HT1080 (cell line): ENCODE data around the genes CPLX1 and SLC26A1.

DNA sequence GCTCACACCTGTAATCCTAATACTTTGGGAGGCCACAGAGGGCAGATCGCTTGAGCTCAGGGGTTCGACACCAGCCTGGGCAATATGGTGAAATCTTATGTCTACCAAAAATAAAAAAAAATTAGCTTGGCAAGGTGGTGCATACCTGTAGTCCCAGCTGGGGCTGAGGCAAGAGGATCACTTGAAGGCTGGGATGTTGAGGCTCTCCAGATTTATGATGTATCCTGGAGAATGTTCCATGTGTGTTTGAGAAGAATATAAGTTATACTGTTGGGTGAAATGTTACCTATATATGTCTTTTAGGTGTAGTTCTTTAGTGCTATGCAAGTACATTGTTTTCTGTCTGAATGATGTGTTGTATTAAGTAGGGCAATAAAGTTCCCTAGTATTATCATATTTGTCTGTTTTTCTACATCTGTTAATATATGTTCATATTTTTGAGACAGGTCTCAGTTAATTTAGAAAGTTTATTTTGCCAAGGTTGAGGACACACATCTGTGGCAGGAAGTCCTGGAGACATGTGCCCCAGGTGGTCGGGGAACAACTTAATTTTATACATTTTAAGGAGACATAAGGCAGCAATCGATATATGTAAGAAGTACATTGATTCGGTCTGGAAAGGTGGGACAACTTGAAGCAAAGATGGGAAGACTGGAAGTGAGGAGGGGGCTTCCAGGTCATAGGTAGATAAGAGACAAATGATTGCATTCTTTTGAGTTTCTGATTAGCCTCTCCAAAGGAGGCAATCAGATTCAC, 21.1 kb downstream of the ZNF595 start:
RAMPAGE:
- cytosol, long total RNA = no peak
- long total RNA = no peak
- nucleus, long total RNA = no peak

DNA sequence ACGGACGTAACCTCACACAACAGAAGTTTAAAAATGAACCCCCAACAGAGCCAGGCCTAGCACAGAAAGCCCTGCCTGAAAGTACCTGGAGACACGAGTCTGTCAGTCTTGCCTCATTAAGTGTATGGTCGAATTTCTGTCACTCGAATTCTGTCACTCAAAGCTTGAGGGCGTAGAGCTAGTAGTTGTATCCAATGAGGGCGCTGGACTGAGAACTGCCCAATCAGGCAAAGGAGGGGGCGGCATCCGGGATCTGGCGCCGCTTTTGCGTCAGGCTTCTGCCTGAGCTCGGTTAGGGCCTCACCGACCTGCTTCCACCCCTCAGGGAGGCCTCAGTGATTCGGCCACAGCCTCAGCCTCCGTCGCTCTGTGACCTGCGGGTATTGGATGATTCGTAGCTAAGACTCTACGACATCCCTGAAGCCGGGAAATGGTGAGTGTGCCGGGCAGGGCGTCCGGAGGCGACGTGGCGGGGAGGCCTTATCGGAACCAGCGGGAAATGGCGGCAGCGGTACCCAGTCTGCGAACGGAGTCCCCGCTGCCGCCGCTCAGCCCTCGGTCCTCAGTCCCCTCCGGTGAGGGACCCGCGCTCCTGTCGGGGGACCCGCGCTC, 88.2 kb downstream of the ZNF718 start:
RAMPAGE:
- cytosol, long total RNA = no peak
- long total RNA = no peak
- nucleus, long total RNA = no peak

GRCh38 chr4:336661-337738, 614 bp upstream of the ZNF141 start:
RAMPAGE:
- cytosol, long total RNA = no peak
- long total RNA = no peak
- nucleus, long total RNA = no peak

RAMPAGE:
- cytosol, long total RNA = no peak
- long total RNA = no peak
- nucleus, long total RNA = no peak
These were observed 678 bp downstream of the PIGG start for GRCh38 chr4:499495-500281.

GRCh38 chr4:588281-589056, 12.4 kb upstream of the TMEM271 start:
RAMPAGE:
- cytosol, long total RNA = no peak
- long total RNA = no peak
- nucleus, long total RNA = no peak

DNA sequence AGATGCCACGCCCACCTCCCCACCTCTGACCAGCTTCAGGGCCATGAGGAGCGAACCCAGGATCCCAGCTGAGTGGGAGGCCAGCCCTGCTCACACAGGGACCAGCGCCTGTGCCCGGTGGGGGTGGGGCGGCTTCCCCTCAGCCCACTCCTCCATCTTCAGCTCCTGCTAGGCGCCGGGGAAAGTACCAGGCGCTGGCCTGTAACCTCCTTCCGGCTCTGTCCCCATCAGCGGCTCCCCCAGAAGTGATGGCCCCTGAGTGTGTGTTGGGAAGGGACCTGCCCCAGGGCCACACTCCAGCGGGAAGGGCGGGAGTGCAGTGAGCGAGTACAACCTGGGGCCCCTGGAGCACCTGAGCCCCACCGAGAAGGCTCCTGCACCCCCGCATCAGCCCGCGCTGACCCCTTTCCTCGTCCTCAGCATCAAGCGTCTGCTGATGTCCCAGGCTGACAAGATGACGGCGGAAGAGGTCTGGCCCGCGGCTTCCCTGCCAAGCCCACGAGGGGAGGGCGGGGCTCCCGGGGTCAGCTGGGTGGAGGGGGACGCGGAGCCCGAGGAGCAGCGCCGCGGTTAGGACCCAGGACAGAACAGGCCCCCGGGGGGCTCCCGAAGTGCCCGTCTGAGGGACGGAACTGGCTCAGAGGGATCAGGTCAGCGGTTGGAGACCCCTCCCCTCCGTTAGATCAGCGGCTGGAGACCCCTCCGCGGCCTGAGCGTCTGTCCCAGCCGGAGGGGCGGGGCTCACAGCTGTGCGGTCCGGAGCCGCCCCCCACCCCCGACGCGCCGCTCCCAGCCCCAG, 6.5 kb downstream of the MYL5 start:
RAMPAGE:
- cytosol, long total RNA = no peak
- long total RNA = no peak
- nucleus, long total RNA = no peak

RAMPAGE:
- cytosol, long total RNA = no peak
- long total RNA = no peak
- nucleus, long total RNA = no peak
These were observed 1.8 kb downstream of the SLC49A3 start for GRCh38 chr4:687044-687651.

DNA sequence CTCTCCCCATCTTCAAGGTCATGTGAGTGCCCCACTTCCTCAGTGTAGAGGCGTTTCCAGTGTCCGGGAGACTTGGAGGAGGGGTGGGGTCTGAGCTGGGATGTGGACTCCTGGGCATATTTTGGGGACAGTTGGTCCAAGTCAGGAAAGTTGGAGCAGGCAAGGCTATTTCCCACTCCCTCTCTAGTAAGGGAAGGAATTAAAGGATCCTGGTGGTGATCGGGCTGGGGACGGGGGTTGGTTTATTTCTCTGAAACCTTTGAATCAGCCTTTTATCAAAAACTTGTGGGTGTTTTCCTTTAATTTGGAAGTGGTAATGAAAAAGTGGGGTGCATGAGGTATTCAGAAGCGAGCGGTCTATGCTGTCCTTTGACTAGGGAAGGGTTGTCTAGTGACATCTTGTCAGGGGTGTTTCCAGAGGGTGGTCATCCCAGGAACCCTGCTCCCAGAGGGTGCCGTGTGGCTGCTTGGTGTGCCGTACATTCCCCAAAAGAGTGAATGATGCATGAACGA, 3.1 kb downstream of the PCGF3 start:
RAMPAGE:
- cytosol, long total RNA = no peak
- long total RNA = no peak
- nucleus, long total RNA = no peak

DNA sequence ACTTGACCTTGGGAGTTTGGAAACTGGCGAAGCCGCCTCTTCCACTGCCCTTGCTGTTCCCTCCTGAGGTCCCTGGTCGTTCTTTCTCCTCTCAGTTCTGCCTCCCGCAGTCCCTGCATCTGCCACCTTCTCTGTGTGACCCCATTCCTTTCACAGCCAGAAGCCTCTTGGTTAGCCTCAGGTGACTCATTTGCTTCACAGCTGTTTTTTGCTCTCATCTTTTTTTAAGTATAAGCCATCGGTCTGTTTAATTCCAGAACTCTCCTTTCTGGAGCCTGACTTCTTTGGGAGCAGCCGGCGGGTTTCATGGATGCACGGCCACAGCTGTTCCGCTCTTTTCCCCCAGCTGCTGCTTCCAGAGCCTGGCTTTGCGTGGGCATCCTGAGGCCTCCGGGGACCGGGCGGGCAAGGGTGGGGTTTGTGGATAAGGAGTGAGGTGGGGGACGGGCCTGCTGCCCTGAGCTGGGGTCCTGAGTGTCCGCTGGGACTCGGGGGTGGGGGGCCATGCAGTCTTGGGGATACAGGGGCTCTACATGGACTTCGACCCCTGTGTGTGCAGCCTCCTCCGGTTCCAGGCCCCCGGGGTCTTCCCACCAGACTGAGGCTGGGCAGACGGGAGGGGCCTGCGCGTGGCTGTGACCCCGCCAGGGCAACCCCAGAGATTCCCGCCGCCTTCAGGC, 46.7 kb downstream of the PCGF3 start:
RAMPAGE:
- cytosol, long total RNA = no peak
- long total RNA = no peak
- nucleus, long total RNA = no peak

DNA sequence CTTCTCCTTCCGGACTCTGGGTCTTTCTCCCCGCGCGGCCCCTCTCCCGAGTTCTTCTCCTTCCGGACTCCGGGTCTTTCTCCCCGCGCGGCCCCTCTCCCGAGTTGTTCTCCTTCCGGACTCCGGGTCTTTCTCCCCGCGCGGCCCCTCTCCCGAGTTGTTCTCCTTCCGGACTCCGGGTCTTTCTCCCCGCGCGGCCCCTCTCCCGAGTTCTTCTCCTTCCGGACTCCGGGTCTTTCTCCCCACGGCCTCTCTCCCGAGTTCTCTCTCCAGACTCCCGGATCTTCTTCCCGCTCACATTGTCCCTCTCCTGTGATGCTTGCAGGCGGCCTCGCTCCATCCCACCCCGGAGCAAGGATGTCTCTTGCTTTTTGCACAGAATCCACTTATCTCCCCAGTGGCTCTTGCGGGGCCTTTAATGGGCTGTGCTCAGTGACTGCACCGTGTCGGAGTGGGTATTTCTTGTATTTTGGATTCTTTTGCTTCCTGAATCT, 54.1 kb downstream of the PCGF3 start:
RAMPAGE:
- cytosol, long total RNA = no peak
- long total RNA = no peak
- nucleus, long total RNA = no peak

DNA sequence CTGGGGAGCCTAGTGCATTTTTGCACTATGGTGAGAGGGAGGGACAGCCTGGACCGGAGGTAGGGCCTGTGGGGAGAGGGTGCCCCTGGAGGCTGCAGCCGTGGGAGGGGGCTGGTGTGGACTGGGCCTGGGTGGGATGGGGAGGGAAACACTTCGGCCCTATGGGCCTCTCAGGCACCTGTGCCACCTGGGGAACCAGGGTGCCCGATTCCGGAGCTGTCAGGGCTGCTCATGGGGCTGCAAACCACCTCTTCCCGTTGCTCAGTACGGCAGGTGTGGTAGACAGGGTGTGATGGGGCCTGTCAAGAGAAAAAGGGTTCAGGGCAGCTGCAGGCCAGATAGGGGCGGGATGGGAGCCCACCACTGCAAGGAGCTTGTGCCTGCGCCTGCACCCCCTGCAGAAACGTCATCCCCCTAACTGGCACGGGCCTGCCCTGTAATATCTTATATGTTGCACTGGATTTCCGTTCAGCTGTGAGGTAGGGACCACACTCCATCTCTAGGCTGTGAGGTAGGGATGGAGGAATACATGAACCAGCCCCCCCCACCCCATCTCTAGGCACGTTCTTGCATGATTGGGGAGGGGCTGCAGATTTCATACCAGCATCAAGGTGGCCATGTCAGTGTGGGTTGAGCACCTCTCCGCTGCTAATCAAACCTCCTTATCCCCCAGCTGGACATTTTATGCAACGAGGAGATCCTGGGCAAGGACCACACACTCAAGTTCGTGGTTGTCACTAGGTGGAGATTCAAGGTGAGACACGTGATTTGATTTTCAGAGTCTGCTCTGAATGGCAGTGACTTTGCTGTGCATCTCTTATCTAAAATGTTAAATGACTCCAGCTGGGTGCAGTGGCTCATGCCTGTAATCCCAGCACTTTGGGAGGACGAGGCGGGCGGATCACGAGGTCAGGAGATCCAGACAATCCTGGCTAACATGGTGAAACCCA, 59.0 kb downstream of the PCGF3 start:
RAMPAGE:
- cytosol, long total RNA = no peak
- long total RNA = no peak
- nucleus, long total RNA = no peak

GRCh38 chr4:766533-766987, 59.4 kb downstream of the CPLX1 start:
RAMPAGE:
- cytosol, long total RNA = no peak
- long total RNA = no peak
- nucleus, long total RNA = no peak

DNA sequence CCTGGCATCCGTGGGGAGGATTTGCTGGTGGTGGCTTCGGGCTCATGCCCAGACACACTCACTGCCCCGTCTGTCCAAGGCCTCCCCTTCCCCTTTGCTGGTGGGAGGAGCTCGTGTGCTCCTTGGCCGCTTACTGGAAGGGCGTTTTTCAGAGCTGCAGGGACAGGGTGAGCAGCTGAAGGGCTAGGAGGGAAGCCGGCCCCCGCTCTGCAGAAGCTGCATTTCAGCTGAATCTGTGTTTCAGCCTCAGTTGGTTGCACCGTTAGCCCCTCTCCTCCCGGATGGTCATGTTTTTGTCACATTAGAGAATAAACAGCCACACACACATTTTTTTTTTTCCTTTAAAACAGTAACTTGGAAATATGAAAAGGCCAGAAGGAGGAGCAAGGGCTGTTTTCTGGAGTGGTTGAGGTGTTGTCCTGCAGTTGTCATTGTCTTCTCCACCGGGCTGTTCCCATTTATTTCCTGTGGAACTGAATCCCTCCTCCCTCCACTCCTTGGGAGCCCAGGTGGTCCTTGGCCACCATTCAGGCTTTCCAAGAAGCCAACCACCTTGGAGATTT, 58.9 kb downstream of the CPLX1 start:
RAMPAGE:
- cytosol, long total RNA = no peak
- long total RNA = no peak
- nucleus, long total RNA = no peak

DNA sequence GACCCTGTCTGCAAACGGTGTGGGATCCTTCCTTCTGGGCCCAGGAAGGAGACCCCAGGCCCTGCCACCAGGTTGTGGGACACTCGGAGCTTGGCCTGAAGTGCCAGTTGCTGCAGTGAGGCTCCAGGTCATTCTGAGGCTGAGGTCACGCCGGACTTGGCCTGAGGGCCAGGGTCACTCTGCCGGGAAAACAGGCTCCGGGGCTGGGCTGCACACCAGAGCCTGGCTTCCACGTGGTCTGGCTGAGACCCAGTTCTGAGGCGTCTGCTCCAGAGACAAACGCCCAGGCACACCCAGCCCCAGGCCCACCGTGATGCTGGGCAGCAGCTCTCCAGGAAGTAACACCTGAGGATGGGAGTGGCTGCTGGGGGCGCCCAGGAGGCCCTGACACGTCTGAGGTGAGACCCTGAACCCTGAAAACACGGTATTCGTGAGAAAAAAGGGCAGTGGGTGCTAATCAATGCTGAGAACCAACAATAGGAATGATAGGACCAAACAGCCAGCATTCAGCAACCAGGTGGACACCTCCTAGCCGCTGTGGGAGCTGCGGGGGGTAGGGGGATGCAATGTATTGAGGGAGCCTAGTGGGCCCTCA, 36.9 kb downstream of the CPLX1 start:
RAMPAGE:
- cytosol, long total RNA = no peak
- long total RNA = no peak
- nucleus, long total RNA = no peak

RAMPAGE:
- cytosol, long total RNA = no peak
- long total RNA = no peak
- nucleus, long total RNA = no peak
These were observed 27.0 kb downstream of the CPLX1 start for GRCh38 chr4:798869-799378.

DNA sequence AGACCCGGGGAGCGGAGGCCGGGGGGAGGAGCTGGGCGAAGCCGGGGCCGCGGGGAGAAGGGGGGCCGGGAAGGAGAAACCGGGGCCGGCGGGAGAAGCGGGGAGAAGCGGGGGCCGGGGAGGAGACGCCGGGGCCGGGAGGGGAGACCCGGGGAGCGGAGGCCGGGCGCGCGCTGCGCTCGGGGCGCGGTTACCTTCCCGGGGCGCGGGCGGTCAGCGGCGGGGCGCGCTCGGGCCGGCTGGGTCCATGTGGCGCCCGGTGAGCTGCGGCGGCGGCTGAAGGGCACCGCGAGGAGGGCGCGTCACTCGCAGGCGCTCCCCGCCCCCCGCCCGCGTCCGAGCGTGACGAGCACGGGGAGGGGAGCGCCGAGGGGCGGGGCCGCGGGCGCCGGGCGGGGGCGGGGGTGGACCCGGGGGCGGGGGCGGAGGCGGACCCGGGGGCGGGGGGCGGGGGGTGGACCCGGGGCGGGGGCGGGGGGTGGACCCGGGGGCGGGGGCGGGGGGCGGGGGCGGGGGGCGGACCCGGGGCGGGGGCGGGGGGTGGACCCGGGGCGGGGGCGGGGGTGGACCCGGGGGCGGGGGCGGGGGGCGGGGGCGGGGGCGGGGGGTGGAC, at the start of gene CPLX1:
CPLX1 (minus strand) TSS at position 278 of the 613 bp plus-strand sequence.
RAMPAGE:
- cytosol, long total RNA = no peak
- long total RNA = no peak
- nucleus, long total RNA = no peak

RAMPAGE:
- cytosol, long total RNA = no peak
- long total RNA = no peak
- nucleus, long total RNA = no peak
These were observed 10.8 kb upstream of the CPLX1 start for GRCh38 chr4:836651-837232.

DNA sequence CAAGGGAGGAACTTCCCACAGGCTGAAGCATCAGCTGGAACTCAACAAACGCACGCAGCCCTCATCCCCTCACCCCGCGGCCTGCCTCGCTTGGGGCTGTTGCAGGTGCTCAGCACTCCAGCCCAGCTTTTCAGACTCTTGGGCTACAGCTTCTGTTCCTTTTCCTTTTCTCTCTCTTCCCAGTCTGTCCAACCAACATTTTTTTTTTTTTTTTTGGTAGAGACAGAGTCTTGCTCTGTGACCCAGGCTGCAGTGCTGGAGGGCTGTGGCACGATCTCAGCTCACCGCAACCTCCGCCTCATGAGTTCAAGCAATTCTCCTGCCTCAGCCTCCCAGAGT, 41.4 kb downstream of the GAK start:
RAMPAGE:
- cytosol, long total RNA = no peak
- long total RNA = no peak
- nucleus, long total RNA = no peak

DNA sequence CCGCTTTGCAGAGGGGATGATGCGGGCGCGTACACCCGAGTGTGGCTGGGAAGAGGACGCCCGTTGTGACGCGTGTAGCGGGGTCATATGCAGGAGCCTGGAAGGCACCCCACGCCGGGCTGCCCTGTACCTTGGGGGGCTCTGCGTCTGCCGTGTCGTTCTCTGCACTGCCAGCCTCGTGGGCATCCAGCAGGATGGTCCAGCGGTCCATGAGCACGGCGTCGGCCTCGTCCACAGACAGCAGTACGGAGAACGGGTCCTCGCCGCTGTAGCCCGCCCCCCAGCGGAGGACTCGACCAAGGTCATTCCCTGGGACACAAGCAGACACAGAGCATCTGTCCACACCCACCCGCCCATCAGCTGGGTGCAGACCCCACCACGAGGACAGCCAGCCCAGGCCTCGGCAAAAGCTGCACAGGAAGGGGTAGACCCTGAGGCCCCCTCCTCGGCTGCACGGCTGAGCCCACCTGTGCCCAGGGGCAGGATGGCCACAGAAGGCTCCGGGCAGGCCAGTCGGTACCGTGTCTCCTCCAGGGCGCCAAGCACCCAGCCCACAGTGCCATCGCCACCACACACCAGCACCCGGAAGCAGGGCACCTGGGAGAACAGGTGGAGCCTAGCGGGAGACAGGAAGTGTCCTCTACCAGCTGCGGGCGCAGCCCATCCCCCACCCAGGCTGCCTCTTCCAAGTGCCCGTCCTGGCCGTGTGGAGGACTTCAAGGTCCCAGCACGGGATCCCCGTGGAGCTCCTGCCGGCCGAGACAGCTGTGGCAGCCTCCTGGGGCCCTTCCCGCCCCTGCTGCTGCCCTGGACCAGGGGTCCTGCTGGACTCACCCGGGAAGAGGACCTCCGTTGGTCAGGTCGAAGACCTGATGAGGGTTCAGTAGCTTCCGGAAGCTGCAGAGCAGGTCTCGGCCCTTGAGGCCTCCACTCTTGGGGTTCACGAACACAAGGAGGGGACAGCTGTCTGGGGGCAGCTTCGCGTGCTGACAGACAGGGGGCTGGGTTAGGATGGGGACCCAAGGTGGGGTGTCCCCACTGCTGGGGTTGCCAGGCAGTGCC, 10.7 kb downstream of the DGKQ start:
RAMPAGE:
- cytosol, long total RNA = no peak
- long total RNA = no peak
- nucleus, long total RNA = no peak

GRCh38 chr4:993208-994095, at the start of gene SLC26A1:
Gene SLC26A1, minus strand, starts transcription at chr4:993404.
RAMPAGE:
- cytosol, long total RNA = no peak
- long total RNA = no peak
- nucleus, long total RNA = no peak